Foreskin fibroblast (primary cell): ENCODE data around the genes IRAK1, FLNA, EMD, GDI1 and CTAG2.

GRCh38 chrX:153925212-153925985 is 665 bp downstream of the ARHGAP4 start:
- RRBS: no CpG with 5 or more reads among the region's 14 CpGs

DNA sequence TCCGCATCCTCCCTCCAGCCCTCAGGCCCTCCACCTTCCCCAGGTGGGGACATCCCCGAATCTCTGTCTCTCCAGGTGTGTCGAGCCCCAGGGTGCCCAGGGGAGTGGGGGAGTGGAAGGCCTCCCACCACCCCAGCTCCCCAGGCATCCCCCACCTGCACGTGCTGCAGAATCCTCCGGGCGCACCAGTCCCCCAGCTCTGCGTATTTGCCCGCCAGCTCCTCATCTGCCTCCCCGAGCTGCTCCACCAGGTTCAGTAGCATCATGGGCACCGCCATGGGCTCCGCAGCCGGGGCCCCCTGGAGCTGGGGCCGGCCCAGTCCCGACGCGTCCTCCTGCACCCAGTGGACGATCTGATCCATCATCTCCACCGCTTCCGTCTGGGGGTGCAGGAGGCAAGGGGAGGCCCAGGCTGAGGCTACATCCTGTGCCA is 1.7 kb downstream of the RENBP start:
- RRBS: 100% methylated on average over 3 of the region's 19 CpGs

DNA sequence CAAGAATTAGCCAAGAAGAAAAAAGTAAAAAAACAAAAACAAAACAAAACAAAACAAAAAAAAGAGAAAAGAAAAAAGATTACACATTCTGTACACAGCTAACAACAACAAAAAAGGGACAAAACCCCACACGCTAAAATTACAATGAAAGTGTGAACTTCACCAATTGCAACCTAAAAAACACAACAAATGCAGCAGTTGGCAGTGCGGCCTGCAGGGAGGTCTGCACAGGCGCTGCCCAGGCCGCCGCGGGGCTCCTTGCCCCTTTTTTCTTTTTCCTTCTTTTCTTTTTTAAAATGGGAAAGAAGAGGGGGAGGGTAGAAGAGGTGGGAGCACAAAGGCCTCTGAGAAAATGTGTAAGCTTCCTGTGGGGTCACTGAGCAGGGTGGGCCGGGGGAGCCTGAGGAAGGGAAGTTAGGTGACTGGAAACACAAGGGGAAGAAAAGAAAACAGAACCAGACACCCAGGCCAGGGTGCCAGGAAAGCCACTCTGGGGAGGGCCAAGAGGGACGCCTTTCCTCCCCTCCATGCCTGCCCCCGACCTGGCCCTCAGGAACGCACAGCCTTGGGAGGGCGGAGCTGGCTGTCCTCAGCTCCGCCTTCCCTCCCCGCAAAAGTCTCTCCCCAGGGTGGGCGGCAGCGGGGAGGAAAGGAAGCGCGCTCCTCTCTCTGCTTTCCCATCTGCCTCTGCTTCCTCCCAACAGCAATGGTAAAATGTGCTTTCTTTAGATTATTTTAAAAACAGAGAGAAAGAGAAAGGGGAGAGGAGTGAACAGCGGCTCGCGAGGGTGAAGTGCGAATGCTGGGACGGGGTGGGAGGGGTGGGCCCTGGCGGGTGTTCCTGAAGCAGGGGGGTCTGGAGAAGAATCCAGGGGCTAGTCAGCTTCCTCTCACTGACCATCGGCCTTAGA is 4.3 kb upstream of the RENBP start:
- RRBS: no CpG with 5 or more reads among the region's 24 CpGs

- RRBS: 2% methylated on average over 17 of the region's 70 CpGs
These were observed 535 bp downstream of the HCFC1 start for GRCh38 chrX:153970897-153971668.

GRCh38 chrX:154019620-154020923 is at the start of gene IRAK1:
TSS of gene IRAK1 (minus strand) at chrX:154019902.
- RRBS: 1% methylated on average over 37 of the region's 109 CpGs

DNA sequence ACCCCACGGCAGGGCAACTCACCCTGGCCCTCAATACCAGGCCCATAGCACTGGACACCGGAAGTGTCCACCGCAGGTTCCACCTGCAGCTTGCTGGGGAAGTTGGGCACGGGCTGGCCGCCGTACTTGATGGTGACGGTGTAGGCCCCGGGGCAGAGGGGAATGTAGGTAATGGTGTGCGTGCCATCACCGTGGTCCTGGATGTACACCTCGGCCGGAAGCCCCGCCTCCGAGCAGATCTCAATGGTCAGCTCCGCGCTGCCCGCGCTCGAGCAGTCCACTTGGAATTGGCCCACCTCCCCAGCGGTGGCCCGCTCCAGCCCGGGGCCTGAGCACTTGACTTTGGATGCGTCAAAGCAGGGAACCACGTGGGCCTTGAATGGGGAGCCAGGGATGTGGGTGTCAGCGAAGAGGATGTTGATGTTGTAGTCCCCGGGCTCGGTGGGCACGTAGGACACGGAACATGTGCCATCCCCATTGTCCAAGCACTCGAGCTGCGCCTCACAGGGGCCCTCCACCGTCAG is 14.4 kb downstream of the FLNA start:
- RRBS: 85% methylated on average over 14 of the region's 32 CpGs

- RRBS: 12% methylated on average over 22 of the region's 111 CpGs
These were observed at the start of gene FLNA for GRCh38 chrX:154374013-154375467. TSS of gene FLNA (minus strand) at chrX:154374634.

GRCh38 chrX:154379118-154380059 is at the start of gene EMD:
TSS of gene EMD (plus strand) at chrX:154379295.
- RRBS: 1% methylated on average over 35 of the region's 105 CpGs

DNA sequence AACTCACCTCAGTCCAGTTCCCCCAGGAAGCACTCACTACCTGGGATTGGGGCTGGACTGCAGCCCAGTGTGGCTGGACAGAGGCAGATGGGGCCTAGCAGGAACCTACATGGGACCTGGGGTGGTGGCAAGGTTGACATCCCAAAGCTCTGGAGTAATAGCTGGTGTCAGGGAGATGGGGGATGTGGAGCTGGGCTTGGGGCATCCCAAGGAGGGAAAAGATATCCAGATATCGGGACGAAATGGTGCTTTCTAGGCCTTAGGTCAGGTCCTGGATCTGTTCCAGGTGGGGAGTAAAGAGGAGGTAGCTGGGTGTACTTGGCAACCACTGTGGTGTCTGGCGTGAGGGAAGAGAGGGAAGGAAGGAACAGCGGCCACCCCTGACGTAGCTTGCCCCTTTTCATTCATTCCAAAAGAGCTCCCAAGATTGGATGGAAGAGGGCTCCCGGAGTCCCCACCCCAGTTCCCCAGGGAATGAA is 4.4 kb downstream of the EMD start:
- RRBS: no CpG with 5 or more reads among the region's 6 CpGs

DNA sequence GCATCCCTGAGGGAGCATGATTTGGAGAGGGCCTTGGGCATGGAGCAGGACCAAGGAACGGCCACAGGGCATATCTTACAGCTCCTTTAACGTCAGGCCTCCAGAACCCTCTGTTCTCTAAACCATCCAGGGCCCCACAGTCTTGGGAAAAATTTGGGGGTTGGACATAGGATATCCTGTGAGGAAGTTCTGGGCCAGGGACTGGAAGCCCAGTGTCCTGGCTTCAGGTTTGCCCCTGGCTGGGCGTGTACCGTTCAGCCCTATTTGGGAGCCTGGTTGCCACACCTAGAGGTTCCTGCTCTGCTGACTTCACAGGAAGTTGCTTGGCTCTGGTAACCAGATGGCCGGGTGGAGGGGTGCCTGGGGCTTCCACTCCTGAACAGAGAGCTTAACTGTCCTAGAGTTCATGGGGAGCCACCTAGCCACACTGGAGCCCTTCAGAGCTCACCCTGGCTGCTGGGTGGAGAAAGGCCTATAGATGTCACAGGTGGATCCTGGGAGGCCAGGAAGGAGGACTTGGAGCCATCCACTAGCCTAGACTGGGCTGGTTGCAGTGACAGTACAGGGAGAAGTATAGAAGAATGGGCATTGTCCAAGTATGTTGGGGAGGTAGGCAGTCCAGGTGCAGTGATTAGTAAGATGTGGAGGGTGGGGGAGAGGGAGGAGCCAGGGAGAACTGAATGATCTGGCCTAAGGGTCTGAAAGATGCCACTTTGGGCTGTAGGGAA is 1.2 kb downstream of the TAFAZZIN start:
- RRBS: no CpG with 5 or more reads among the region's 5 CpGs

DNA sequence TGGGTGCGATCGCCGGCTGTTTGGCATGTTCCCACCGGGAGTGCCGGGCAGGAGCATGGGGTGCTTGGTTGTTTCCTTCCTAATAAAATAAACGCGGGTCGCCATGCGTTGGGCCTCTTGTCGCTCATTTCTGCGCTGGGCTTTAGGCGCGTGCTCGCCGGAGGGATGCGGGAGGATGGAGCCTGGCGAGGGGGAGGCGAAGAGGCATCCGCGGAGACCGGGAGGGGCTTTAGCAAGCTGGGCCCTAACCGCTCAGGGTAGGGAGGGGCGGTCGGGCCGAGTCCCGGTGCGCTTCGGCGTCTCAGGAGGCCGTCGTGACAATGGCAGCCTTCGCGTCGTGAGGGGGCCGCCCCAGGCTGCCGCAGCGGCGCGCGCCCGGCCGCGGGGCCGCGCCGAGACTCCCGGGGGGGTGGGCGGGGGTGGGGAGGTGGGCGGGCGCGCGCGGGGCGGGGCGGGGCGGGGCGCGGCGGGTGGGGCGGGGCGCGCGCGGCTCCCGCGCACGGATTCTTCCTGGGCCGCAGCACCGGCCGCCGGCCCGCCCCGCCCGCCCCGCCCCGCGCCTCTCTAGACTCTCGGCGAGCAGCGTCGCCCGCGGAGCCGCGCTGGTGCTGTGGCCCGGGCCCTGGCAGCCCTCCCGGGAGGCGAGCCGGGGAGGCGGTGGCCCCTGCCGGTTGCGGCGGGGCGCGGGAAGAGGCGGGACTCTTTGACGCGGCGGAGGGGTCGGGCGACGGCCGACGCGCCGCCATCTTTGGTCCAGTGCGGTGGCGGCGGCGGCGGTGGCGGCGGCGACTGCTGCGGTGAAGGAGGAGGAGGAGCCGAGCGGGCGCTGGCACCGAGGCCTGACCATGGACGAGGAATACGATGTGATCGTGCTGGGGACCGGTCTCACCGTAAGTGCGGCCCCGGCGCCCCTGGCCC is at the start of gene GDI1:
GDI1 (plus strand) TSS at position 745 of the 918 bp plus-strand sequence.
- RRBS: 2% methylated on average over 34 of the region's 127 CpGs

- RRBS: 84% methylated on average over 4 of the region's 10 CpGs
These were observed 3.0 kb upstream of the FAM50A start for GRCh38 chrX:154440932-154441254.

DNA sequence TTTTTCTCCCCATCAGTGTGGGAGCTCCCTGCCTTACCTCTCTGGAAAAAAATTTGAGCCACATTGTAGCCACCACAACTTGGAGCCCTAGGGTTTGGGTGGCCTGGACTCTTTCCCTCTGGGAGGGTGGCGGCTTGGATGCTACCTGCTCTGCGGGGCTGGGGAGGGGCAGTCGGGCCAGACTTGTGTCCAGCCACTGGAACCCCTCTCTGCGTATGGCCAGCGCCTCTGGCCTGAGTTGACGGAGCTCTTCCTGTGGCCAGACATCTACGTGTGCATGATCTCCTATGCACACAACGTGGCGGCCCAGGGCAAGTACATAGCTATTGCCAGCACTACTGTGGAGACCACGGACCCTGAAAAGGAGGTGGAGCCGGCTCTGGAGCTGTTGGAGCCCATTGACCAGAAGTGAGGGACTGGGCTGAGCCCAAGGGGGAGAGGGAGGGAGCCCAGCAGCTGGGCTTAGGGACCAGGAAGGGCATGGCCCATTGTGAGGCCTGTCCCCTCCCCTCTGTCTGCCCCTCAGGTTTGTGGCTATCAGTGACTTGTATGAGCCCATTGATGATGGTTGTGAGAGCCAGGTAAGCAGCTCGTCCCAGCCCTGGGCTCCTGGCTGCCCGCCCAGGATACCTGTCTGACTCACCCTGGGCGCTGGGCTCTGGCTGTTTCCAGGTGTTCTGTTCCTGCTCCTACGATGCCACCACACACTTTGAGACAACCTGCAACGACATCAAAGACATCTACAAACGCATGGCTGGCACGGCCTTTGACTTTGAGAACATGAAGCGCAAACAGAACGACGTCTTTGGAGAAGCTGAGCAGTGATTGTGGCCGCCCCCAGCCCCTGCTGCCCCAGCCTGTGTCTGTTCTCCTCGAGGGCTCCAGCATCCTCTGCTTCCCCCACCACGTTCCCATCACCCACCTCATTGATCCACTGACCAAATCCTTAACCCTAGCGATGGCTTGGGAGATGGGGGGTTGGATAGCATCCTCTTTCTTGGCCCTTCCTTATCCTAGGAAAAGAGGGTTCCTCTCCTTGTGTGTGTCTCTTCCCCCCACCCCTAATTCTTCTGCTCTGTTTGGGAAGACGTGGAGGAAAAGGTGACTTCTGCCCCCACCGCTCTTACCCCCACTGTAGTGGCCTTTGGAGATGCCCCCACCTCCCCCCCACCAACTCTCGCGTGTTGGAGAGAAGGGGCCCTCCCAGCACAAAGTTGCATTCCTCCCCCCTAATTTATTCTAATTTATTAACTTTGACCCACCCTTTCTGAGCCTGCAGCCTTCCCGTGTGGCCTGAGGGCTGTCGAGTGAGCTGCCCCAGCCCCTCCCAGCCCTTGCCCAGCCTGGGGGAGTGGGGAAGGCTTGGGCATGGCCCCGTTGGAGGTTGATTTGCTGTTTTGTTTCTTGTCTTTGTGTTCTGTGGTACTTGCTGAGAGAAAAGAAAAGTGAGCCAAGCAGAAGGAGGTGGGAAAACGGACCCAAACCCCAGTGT is 1.5 kb upstream of the FAM50A start:
- RRBS: no CpG with 5 or more reads among the region's 33 CpGs

DNA sequence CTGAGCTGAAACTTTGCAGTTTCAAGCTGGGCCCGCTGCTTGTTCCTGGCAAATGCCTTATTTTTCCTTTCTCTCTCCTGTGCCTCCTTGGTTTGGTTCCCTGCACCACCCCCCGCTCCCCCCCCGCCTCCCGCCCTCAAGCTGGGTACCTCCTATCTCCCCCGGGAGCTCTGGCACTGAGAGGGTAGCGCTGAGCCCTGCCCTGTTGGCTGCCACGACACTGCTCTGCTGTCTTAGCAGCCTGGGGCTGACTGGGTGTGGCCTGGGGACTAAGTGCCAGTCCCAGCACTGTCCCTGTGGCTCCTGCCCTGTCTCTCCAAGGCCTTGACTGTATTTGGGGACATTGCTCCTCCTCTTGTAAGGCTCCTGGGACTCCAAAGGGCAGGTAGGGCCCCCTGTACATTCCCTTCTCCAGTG is 977 bp downstream of the PLXNA3 start:
- RRBS: no CpG with 5 or more reads among the region's 7 CpGs

DNA sequence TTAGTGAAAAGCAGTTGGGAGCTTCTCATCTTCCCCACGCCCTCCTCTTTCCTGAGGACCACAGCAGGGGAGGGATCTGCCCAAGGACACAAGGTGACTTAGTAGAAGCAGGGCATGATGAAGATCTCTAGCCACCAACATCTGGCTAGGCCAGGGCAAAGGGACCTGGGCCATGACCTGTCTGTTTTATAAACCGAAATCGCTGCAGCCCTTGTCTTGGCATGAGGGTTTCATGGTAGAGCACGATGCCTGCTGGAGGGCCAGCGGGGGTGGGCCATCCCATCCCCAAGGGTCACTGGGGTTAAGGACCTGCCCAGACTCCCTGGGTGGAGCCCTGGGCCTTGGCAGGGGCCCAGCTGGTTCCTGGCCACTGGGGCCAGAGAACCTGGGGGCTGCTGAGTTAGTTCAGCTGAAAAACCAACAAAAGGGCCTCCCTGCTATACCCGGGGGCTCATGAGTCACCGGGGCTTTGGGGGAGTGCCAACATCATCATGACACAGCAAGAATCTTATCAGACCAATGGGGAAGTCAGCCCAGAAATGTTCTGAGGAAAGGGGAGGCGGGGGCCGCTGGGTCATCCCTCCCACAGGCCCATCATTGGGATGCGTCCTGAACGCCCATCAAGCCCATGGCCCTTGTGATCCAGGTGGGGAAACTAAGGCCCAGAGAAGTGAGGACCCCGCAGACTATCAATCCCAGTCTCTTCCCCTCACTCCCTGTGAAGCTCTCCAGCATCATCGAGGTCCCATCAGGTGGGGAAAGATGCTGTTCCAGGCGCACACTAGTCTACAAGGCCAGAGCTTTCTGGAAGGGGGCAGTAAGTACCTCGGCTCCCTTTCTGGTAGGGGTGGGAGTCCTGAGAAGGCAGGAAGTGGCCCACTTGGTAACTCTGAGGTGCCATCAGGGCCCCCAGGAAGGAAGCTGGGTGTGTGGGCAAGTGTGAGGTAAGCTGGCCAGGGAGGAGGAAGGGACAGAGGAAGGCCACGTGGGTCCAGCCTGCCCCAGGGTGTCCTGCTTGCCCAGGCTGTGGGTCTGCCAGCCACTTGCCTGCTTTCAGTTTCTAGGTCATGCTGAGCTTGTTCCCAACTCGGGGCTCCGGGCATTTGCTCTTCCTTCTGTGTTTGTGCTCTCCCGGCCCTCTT is 4.6 kb downstream of the G6PD start:
- RRBS: no CpG with 5 or more reads among the region's 19 CpGs

GRCh38 chrX:154653350-154653724 is at the start of gene CTAG2:
TSS of gene CTAG2 (minus strand) at chrX:154653579.
- RRBS: no CpG with 5 or more reads among the region's 27 CpGs

- RRBS: no CpG with 5 or more reads among the region's 3 CpGs
These were observed 7.0 kb downstream of the SMIM9 start for GRCh38 chrX:154827392-154827945.

- RRBS: no CpG with 5 or more reads among the region's 4 CpGs
These were observed 15.2 kb downstream of the F8 start for GRCh38 chrX:155007328-155007726.